ENCODE measurements around a stretch of chr1.

- RRBS: no CpG with 5 or more reads among the region's 16 CpGs
Measured at GRCh38 chr1:1569186-1570013, 5.3 kb downstream of the SSU72 start.

DNA sequence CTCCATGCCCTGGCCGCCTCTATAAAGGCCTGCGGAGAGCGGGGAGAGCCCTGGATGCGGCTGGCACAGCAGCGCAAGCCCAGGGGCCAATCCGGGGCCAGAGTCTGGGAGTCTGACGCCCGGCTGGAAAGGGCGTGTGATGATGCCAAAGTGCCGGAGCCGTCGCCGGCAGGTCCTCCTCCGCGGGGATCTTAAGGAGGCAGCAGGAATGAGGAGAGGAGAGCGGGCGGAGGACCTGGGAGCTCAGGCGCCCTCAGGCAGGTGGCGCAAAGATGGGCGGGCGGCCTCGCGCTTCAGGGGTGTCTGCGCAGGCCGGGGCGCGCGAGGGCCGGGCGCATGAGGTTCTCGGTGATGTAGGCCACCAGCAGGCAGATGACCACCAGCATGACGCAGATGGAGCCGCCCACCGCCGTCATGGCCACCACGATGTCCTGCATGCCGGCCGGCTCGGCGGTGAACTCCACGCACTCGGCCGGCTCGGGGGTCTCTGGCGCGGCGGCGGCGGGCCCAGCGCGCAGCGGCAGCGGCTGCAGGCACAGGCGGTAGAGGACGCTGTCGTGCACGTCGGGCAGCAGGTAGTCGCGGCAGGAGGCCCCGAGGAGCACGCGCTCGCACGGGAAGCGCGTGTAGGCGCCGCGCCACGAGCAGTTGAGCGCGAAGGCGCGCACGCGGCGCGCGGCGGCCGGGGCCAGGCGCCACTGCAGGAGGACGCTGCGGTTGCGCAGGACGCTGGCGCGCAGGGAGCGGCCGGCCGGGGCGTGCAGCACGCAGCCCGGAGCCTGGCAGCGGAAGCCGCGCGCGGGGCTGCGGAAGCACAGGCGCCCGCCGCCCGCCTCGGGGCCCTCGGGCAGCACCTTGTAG is 663 bp downstream of the FNDC10 start:
- RRBS: 3% methylated on average over 4 of the region's 107 CpGs

- RRBS: 12% methylated on average over 9 of the region's 11 CpGs
Measured at GRCh38 chr1:1631365-1631509, 736 bp upstream of the MMP23B start.

- RRBS: no CpG with 5 or more reads among the region's 8 CpGs
Measured at GRCh38 chr1:1646512-1647015, 12.2 kb downstream of the CDK11B start.

DNA sequence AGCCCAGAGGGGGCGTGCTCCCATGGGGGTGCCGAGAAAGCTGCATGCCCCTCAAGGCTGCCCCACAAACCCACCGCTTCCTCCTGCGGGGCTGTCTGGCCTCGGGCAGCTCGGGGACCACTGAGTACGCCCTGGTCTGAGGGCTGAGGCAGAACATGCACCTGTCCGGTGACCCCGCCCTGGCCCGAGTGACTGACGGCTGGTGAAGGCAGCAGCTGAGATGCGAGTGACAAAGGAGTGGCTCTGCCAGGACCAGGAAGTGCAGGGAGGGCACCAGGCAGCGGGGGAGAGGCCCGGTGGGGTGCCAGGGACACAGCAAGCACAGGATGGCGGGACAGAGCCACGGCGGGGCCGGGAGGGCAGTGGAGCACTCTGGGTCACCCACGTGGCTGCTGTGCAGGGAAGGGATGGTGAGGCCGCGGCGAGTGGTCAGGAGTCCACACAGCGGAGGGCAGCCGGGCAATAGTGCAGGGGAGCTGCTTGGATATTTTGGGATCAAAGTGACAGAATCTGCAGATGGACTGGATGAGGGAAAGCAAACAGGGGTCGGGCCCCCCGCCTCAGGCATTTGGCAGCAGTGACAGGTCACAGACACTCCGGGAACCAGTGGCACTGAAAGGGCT is 18.5 kb downstream of the NADK start:
- RRBS: 90% methylated on average over 5 of the region's 27 CpGs

DNA sequence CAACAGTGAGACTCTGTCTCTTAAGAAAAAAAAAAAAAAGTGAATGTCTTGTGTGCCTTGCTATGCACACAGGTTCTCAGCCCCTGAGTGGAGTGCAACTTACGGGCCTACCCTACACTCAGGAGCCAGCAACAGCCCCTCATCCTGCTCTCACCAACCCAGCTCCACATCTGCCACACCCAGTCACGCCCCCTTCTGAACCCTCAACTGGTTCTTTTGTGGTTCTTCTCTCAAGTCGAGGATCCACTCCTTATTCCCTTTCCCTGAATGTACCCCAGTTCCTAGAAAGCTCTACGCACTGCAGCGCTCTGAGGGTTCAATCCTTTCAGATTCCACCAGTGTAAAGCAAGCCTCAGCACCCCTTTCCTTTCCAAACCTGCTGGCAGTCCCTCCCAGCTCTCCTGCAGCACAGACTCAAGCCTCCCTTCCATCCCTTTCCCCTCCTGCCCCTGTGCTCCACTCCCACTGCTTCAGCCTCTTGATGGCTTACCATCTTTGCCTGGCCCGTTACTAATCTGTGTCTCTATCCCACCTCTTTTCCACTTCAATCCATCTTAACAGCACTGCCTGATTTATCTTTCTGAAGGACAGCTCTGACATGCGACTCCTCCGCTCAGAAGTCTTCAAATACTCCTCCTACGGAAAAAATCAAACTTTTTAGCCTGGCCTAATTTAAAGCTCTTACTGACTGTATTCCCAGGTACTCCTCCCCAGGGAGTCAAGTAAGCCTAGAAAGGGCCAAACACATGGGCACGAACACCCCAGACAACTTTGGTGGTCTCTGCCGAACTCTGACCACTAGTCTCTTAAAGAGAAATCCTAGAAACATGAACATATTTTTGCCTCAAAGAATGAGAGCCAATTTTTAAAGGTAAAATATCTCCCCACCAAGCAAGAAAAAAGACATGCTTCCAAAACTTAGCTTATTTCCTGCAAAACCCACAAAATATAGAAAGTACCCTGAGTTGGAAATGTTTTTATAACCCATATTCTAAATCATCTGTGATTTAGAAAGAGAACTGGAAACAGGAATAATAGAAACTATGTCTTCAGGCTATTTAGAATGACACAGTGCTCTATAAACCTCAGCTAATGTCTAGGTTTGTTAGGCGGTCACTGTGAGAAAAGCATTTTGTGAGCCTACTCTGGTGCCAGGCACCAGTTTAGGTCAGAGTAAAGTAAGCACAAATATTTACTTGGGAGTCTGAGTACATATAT is 37.8 kb downstream of the GNB1 start:
- RRBS: no CpG with 5 or more reads among the region's 12 CpGs

DNA sequence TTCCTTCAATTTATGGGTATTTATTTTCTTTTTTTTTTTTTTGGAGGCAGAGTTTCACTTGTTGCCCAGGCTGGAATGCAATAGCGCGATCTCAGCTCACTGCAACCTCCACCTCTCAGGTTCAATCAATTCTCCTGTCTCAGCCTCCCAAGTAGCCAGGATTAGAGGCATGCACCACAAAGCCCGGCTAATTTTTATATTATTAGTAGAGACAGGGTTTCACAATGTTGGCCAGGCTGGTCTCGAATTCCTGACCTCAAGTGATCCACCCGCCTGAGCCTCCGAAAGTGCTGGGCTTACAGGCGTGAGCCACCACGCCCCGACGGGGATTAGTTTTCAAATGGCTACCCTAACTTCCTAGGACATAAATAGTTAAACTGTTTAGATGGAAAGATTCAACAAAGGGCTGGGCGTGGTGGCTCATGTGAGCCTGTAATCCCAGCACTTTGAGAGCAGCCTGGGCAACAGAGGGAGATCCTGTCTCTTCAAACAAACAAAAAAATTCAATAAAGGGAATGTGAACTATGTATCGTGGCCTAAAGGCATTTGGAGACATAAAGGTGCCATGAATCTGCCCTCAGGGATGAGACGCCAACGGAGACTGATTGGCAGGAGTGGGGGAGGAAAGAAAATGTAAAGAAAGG is 31.8 kb downstream of the GNB1 start:
- RRBS: no CpG with 5 or more reads among the region's 14 CpGs

DNA sequence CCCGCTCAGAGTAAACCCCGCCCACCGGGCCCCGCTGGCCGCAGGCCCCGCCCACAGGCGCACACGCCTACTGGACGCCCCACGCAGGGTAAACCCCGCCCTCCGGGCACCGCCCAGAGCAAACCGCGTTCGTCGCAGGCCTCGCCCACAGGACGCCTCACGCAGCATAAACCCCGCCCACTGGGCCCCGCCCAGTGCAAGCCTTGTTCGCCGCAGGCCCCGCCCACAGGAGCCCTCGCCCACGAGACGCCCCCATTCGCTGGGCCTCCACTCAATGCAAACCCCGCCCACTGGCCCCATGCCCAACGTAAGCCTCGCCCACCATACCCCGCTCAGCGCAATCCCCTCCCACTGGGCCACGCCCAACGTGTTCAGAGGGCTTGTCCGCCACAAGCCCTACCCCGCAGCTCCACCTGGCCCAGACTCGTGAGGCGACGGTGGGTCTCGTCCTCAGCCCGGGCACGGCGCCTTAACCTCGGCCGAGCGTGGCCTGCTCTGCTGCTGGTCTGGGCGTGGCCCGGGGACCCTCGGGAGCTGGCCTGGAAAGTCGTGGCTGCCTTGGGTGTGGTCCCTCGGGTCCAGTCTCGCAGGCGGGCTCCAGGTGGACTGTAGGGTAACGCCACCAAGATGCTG is 397 bp upstream of the TMEM52 start:
- RRBS: 4% methylated on average over 19 of the region's 56 CpGs

GRCh38 chr1:2134994-2136197 is 59.2 kb downstream of the FAAP20 start:
- RRBS: no CpG with 5 or more reads among the region's 43 CpGs

DNA sequence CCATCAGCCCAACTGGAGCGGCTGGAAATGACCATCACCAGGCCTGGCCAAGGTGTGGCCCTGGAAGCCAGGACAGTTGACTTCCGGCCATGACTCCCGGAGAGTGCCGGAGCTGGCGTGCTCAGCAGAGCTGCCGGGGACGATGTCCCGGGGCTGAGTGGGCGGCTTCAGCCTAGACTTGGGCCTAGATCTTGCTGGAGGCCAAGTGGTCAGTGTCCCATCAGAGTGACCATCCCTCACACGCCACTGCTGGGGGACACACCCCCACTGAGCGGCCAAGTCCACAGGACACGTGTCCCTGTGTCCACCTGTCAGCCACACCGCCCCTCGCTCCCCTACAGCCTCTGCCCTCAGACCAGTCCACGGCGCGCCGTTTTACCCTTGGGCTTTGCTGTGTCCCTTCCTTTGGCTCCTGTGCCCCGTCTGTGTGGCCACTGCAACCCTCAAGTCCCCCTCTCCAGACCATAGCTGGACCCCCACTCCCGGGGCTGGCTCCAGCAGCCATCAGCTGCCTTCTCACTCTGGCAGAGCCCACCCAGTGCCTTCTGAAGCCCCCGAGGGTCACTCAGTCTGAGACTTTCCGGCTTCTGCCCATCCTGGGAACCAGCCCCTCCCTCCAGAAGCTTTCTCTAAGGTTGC is 4.0 kb downstream of the FAAP20 start:
- RRBS: 89% methylated on average over 3 of the region's 22 CpGs

GRCh38 chr1:2198561-2199612 is 4.3 kb upstream of the FAAP20 start:
- RRBS: no CpG with 5 or more reads among the region's 31 CpGs

DNA sequence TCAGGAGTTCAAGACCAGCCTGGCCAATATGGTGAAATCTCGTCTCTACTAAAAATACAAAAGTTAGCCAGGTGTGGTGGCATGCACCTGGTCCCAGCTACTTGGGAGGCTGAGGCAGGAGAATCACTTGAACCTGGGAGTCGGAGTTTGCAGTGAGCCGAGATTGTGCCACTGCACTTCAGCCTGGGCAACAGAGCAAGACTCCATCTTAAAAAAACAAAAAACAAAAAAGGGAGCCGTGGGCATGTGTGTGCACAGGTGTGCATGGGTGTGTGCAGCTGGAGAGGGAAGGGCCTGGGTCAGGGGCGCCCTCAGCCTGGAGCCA is 18.9 kb downstream of the SKI start:
- RRBS: no CpG with 5 or more reads among the region's 5 CpGs

DNA sequence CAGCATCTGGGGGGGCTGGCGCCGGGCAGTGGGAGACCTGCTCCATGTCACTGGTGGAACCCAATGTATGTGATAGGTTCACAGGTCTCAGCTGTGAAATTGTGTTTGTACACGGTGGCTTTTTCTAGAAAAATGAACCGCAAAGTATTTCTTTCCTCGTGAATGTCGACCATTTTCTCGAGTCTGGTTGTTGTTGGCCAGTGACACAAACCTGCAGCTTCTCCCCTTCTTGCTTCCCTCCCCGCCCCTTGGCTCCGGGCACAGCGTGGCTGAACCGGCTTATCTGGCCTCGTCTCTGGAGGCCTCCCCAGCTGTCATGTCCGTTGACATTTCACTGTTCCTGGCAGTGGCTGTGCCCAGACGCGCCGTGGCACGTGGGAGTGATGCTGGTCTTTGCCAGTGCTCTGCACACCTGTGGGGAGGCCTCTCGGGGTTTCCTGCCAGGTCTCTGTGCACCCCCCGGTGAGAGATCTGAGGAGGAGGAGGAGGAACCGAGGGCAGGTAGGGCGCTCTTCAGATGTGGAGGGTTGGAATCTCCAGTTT is 23.6 kb downstream of the SKI start:
- RRBS: no CpG with 5 or more reads among the region's 21 CpGs

GRCh38 chr1:2254932-2255770 is 27.0 kb downstream of the SKI start:
- RRBS: 5% methylated on average over 1 of the region's 10 CpGs

GRCh38 chr1:2265834-2266571 is 37.9 kb downstream of the SKI start:
- RRBS: no CpG with 5 or more reads among the region's 11 CpGs

- RRBS: no CpG with 5 or more reads among the region's 13 CpGs
Measured at GRCh38 chr1:2272057-2272439, 43.9 kb downstream of the SKI start.

DNA sequence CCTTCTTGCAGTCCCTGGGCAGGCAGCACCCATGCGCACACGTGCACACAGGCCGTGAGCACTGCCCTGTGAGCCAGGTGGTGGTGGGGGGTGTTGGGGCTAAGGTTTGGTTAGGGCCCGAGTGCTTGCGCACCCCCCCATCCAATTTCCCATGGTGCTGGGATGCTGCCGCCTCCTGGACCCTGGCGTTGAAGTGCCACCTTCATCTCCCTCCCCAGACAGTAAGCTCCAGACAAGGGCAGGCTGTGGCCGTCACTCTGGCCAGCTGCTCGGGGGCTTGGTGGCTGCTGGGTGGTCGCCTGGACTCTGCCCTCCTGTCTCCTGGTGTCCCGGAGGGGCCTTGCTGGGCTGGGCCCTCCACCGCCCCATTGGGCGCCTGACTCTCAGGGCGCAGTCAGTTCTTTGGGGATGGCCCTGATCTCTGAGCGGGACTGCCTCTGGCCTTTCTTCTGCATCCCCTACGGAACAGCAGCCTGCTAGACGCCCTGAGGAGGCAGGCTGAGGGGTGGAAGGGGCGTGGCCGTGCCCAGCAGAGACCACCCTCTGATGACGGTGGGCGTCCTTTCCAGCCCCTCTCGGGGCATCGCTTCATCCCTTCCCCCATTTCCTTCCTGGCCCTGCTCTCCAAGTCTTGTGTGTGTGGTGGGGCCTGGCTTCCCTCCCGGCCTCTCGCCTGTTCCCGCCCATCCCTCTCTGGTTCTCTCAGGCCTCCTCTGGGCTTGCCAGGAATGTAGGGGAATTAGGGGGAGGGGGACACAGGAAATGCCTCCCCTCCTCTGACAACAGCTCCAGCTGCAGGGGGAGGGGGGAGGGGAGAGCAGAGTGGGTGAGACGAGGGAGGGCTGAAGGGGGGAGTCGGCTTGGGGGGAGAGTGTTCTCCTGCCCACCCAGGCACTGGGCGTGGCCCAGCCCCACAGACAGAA is 50.9 kb downstream of the SKI start:
- RRBS: no CpG with 5 or more reads among the region's 29 CpGs

GRCh38 chr1:2289999-2290625 is 62.0 kb downstream of the SKI start:
- RRBS: no CpG with 5 or more reads among the region's 13 CpGs

DNA sequence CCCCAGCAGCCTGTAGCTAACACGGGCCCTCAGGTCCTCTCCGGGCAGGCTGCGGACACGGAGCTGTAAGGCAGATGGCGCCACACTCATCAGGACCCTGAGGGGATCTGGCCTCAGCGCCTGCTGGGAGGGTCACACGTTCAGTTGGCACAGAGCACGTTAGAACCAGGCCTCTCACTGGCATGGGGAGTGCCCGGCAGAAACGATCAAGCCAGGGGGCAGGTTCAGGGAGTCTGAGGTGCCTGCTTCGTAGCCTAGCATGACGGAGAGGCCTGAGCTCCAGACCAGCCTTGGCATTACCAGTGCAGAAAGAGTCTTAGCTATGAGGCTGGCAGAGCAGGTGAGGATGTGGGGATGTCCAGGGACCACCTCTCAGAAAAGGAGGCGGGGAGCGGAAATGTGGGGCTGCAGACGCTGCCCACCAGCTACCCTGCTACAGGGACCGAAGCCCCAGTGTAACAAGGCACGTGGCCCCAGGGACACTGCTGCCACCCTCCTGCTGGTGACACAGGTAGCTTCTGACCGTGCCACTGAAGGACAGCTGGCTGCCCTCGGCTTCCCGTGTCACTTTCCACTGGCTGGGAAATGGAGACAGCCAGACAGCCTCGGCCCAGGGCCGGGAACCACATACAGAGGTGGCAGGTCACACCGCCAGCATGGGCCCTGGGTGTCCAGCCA is 5.4 kb downstream of the PEX10 start:
- RRBS: no CpG with 5 or more reads among the region's 23 CpGs

DNA sequence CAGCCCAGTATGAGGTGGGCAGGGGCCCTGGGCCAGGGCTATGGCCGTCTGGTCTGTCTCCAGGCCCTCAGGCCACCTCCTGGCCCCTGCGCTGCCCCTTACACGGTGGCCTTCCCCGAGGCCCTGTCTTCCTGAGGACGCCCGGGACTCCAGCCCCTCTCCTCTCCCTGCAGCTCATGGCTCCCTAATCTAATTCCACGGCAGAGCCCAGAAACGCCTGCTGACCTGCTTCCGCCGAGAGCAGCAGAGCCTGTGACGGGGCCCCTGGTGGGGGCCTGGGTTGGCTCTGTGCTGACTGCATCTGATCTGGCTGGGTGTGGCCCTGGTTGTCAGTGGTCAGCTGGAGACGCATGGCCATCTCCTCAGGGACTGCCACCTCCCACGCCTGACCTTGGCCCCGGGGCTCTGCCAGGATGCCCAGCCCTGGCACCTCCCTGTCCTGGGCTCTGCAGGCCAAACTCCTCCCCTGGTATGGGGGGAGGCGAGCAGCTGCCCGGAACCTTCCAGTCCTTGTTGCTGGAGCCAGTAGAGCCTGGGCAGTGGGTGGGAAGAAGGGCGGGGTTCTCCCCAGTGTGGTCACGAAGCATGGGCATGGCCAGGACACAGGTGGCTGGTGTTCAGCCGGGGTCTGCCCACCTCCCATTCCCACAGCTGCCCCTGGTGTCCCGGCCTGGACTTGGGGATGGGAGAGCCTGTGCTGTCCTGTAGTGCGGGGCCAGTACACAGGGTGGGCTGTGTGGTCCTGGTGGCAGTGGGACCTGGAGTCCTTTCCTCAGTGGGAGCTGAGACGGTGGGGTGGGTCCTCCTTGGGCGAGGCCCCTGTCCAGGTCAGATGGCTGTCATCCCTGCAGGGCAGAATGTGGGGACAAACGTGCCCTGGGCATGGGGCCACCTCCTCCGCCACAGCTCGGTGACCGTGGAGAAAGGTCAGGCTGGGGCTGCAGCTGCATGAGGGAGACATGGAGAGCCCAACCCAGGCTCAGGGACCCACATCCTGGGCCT is 988 bp upstream of the PLCH2 start:
- RRBS: 50% methylated on average over 5 of the region's 27 CpGs